ENCODE measurements around the gene ZBTB20.

GRCh38 chr3:114370305-114371092, 76.7 kb downstream of the TIGIT start:
- PRO-cap, result no peak

GRCh38 chr3:114393615-114394016, 99.8 kb downstream of the TIGIT start:
- PRO-cap, result no peak

DNA sequence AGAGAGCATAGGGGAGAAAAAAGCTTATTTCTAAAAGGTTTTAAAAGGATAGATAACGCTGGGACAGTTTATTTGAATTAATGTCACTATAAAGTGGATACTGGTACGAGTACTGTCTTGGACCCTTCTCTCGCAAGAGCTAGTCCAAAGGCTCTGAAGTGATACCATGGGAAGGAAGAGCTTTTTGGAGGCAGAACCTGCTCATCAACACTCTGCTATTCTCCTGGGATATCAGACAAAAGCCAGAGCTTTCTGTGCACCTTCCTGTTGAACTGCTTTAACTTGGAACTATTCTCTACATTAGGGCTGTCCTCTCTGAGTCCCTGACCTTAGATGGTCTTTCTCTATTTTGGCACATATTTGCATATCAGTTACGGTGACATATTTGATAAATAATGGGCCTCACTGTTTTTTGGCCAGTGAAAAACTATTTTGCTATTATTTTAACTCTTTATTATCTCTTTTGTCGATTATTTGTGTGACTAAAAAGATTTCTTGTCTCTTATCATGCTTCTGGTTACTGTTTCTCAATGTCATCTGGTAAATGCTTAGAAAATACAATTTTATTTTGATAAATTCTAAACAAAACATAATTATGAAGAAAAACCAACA, 146.9 kb downstream of the TIGIT start:
- PRO-cap, result no peak

GRCh38 chr3:114455367-114455874, 161.6 kb downstream of the TIGIT start:
- PRO-cap, result no peak

DNA sequence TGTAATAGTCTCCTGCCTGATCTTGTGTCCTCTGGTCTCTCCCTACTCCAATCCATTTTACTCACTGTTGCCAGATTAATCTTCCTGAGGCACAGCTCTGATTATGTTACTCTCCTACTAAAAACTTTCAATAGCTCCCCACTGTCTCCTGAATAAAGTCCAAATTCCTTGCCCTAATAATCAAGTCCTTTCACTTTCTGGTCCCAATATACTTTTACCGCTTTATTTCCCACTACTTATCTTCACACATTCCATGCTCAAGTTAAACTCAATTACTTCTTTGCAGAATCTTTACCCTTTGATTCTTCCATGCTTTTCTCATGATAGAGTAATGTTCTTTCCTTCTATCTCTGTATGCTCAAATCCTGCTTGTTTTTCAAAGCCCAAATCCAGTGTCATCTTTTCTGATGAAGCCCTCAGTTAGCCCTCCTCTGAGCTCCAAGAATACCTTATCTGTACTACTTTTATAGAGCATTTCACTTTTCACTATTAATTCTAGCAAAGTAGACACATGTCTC, 181.1 kb downstream of the TIGIT start:
- PRO-cap, result no peak

DNA sequence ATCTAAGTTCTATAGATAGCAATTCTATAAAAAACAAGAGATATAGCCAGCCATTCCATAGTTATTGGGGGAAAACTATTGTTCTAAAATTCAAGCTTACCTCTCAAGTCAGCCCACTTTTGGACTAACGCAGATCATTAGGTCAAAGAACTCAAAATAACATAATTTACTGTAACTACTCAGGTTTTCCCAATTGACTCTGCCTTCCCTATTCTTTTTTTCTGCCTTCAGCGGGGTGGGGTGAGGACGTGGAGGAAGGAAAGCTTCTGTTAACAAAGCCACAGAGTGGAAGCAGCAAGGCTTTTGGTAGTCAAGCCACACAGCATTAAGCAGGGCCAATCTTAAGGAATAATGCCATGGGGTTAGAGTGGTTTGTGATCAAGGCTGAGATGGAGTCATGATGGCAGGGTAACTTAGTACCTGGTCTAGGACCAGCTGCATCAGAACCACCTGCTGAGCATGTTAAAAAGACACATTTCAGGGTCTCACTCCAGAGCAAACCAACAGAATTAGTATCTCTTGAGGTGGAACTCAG, 277.5 kb downstream of the TIGIT start:
- PRO-cap, result no peak

GRCh38 chr3:114616909-114618027, 323.4 kb downstream of the TIGIT start:
- PRO-cap, result no peak

DNA sequence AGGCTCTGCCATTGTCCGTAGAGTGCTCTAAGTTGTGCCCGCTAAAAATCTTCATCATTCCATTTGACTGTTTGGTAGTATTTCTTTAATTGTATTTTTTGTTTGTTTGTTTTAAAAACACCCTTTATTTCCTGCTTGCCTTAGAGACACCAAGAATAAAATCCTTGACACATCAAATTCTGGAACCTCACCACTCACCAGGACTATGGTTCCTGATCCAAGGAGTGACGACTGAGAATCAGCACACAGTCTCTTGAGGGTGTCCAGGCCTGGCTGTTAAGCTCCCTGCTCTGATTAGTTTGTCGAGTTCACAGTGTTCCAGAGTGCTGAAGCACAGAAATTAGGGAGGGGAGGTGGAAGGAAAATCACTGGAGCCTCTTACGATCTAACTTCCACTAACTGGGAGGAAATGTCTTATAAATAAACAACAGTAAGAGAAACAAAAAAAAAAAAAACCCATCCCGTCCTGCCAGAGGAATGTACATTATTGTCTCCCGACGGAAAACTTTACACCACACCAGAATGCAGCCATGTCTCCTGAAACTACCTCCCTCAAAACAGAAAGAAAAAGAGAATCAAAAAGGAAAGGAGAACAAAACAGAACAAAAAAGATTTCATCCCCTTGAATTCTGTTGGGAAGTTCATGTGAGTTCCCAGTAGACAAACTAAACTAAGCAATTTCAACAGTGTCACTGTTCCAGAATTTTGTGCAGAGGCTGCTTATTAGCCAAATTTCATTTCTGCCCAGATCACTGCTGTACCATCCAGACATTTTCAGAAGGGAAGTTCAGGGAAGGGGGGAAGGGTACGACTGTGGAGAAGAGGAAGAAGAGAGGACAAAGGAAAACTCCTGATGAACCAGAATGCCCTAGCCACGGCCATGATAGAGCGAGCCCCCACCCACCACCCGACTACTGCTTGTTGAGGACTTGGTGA, 330.4 kb downstream of the TIGIT start:
- PRO-cap, result unidirectional peak, plus-strand start at position 244 of the sequence

- PRO-cap, result no peak
Observed at GRCh38 chr3:114774867-114775429, 372.1 kb downstream of the ZBTB20 start.

DNA sequence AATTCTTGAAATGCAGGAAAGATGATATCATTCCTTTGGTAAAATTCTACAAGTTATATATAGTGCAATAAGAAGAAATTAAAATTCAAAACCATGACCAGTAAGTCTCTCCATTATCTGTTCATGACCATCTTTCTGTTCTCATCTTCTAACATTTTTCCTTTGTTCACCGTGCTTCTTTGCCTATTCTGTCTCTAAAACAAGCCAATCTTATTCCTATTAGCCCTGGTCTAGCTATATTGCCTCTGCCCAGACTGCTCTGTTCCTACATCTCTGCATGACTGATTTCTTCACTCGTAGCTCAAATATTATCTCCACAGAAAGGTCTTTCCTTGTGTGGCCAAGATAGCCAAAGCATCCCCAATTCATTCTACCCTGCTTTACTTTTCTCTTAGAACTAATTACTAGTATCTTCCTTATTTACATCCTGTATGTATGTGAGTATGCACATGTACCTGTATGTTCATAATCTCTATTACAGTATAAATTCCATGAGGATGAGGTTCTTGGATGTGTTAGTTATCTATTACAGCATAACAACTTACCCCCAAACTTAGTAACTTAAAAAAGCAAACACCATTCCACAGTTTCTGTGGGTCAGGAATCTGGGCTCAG, 310.2 kb downstream of the ZBTB20 start:
- PRO-cap, result no peak

GRCh38 chr3:114892045-114892602, 255.0 kb downstream of the ZBTB20 start:
- PRO-cap, result no peak

DNA sequence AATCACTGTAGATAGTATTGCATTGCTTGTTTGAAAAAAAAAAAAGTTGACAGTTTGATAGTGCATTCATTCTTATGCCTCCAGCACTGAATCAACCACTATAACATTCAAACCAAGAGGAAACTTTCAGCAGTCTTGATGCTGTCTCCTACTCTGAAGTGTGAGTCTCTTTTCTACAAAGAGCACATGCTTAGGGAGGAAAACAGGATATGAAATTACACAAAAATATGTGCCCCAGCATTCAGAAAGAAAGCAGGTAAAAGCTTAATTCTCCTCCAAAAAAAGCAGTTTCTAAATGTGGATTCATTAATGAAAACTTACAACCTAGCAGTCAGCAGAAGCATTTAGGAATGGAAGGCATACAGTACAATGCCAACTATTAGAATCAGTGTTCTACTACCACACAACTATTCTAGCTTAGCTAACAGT, 78.2 kb downstream of the ZBTB20 start:
- PRO-cap, result no peak

GRCh38 chr3:115072442-115073131, 74.5 kb downstream of the ZBTB20 start:
- PRO-cap, result no peak

- PRO-cap, result no peak
Observed at GRCh38 chr3:115109950-115110522, 37.1 kb downstream of the ZBTB20 start.

DNA sequence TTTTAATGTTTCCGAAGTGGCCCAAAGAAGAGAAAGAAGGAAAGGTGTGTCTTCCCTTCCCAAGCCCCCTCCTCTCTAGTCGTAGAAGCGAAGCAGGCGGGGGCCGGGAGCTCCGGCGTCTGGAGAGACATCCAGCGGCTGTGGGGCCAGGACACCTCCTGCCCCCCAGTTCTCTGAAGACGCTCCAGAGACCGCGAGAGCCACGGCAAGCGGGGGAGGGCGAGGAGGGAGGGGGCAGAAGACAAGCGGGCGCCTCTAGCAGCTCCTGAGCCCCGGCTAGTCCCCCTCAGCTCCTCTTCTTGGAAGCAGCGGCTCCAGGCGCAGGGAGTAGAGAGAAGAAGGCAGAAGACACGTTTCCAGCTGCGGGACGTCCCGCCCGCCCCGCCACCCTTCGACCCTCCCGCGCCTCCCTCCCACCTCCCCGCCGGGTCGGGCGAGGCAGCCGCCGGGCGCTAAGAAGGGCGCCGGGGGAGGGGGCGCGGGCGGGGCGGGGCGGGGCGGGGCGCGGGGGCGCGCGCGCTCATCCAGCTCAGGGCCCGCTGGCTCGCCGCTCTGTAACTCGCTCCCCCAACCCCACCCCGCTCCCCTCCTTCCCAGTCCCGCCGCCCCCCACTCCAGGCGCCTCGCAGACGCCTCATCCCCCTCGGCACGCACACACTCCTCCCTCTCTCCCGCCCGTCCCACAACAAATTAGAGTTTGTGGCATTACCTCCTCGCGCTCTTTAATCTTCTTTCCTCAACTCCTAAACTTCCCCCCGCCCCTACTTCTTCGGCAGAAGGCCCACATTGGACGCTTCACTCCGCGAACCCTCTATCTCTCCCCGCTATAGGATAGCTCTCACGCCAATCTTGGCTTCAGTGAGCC, at the start of gene ZBTB20:
Gene ZBTB20 (minus strand): TSS at position 779 of the 865 bp plus-strand sequence.
- PRO-cap, result bidirectional peak, plus-strand start at position 278 of the sequence, minus-strand start at position 121 of the sequence; bidirectional peak, plus-strand start at position 532 of the sequence, minus-strand start at position 561 of the sequence

GRCh38 chr3:115148606-115148930, 1.5 kb upstream of the ZBTB20 start:
- PRO-cap, result no peak

DNA sequence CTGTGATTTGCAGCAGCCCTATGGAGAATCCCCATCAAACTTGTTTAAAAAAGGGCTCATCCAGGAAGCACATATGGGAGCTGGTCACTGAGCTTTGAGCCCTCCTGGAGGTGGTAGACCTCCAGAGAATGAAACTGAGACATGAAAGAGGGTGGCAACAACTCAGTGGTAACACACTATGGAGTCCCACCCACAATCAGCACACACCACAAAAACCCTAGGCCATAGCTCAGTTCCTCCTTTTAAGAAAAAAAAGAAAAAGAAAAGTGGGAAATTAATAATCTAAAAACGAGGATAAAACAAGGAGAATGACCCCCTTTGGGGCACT, 40.0 kb upstream of the ZBTB20 start:
- PRO-cap, result no peak

DNA sequence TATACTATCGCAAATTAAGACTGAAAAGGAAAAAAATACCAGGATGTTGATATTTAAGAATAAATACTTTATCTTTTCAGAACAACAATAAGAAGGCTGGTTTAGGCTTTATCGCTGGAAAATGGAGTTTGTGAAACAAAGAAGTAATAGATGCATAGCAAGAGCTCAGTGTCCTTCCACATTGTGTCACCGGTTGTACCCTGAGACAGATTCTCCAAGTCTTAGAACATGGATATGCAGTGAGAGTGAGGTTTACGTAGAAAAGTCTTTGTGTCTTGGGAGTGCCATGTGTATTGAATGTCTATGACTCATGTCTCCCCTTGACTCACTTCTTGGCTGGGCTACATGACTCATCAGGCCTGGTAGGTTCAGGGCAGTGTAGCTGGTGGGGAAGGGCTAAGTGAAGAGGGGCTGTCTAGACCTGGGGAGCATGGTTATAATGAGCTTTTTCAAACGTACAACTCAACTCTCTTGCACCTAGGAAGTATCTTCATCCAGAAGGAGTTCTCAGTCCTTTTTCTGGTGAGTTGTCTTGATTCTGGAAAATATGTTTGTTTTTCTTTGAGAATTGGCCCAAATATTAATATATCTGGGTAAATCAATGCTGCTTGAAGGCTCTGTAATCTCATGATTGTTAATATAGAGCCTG, 167.5 kb downstream of the GAP43 start:
- PRO-cap, result no peak

DNA sequence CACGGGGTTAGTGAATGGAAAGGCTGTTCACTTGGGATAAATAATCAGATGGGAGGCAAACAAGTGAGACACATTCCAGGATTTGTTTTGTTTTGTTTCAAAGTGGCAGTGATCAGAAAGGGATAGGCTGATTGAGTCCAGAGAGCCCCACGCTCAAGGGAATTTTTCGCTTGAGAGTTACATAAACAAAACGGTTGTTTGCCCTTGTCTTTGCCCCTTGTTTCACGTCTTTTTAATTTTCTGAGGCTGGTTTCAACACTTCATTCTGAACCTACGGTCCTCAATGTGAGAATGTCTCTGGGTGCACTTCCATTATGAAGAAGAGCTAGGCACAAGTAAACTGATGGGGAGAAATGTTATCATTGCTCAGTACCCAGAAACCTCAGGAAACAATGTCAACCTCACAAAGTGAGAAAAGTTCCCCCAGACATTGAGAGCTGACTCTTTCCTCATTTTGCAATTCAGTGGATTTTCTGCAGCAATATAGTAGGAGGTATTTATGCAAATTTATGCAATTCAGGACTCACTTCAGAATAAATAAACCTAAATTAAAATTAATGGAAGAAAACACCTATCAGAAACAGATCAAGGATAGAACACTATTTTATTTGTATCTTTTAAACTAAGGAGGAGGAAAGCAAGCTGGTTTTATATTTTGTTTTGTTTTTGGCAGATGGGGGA, 208.0 kb downstream of the GAP43 start:
- PRO-cap, result no peak

- PRO-cap, result no peak
Observed at GRCh38 chr3:118600969-118601483, 433.6 kb downstream of the IGSF11 start.